Fibroblast of villous mesenchyme (primary cell): ENCODE data around the gene MEPE.

- CAGE, long polyA plus RNA: no peak
Observed at GRCh38 chr4:87516819-87517179, 12.4 kb downstream of the SPARCL1 start.

DNA sequence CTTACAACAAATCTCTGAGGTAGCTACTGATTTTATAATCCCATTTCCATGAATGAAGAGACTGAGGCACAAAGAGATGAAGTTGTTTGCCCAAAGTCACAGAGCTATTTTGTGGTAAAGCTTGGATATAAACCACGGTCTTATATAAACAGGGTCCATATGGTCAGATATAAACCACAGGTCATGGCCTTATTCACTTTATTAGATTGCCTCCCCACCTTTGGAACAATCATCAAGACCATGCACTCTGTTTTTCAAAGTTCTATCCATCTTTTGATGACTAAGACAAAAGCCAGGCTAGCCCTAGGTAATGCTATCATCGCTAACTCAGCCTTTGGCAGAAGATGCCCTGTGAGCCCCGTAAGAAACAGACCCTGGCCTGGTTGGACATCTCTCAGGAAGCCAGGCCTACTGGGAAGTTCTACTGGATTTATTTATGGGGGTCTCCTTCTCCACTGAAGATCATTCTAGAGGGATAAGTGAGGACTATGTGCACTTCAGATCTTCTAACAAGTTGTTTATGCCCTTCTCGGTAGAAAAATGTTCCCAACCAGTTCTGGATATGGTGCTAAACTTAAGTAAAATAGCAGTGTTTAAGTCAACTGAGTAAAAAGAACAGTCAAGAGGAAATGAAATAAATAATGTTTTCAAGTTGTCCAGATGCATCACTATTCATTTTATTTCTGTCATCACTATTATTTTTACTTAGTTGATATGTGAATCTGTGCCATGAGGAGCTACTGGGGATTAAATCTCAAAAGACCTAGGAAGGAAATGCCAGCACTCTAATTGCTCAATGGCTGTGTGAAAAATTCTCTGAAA lies 2.1 kb downstream of the SPARCL1 start:
- CAGE, long polyA plus RNA: no peak

DNA sequence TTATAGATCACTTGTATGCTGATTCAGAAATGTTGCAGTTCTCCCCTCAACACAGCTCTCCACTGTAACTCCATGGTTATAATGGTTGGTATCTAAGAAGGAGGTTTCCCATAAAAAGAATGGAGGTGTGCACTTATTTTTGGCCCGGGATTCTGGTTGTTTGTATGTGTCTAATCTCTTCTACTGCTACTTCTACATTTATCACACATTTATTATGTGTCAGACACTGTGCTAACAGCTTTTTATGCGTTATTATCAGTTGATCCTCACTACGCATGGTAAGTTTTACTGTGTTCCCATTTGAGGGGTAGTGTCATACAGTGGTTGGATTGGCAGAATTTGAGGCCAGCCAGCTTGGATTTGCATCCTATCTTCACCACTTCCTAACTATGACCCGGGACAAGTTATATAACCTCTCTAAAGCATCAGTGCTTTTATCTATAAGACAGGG lies 648 bp upstream of the SPARCL1 start:
- CAGE, long polyA plus RNA: no peak

DNA sequence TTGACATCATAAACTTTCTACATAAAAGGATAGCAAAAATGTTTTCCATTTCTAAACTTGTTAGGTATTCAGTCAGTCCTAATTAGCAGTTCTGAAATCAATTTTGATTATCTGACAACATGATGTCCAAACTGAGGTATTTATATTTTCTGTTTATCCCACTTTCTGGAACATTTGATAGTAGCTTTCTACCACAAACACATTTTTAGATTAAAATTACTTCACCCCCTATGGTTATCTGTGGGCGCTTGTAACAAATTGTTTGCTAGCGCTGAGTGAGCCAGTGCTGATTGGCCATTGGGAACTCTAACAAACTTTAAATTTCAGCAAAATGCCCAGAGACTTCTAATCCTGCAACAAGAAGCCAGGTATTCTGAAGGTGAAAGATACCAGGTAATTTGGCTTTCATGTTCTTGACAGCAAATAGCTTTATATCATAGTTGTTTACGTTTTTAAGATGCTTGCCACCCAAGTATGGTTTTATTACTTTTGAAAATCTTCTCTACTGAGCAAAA lies at the start of gene MEPE:
Gene MEPE, plus strand, starts transcription at position 348 of the 515 bp plus-strand sequence.
- CAGE, long polyA plus RNA: no peak

- CAGE, long polyA plus RNA: no peak
Observed at GRCh38 chr4:88007820-88008678, 614 bp downstream of the PKD2 start.

- CAGE, long polyA plus RNA: no peak
Observed at GRCh38 chr4:88195867-88196356, 37.5 kb upstream of the ABCG2 start.

- CAGE, long polyA plus RNA: no peak
Observed at GRCh38 chr4:88244759-88245700, 39.3 kb downstream of the PPM1K start.

- CAGE, long polyA plus RNA: no peak
Observed at GRCh38 chr4:88286967-88287345, 2.6 kb upstream of the PPM1K start.

DNA sequence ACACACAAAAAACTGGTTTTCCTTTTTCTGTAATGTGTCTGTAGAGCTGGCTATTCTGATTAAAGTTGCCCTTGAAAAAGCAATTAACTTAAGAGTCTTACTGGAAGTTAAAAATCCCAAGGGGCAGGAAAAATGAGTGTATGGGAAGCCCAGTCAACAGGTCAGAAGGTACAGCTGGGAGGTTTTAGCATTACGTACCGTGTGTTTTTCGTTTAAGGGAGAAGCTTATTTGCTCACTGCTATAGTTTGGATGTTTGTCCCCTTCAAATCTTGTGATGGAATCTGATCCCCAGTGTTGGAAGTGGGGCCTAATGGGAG lies 37.1 kb upstream of the HERC6 start:
- CAGE, long polyA plus RNA: no peak

- CAGE, long polyA plus RNA: no peak
Observed at GRCh38 chr4:88757719-88758191, 60.1 kb upstream of the NAP1L5 start.

GRCh38 chr4:88792297-88793037 lies 94.8 kb upstream of the NAP1L5 start:
- CAGE, long polyA plus RNA: no peak

- CAGE, long polyA plus RNA: no peak
Observed at GRCh38 chr4:89029378-89029770, 27.6 kb downstream of the FAM13A start.

- CAGE, long polyA plus RNA: no peak
Observed at GRCh38 chr4:89157496-89158197, 46.3 kb downstream of the TIGD2 start.

- CAGE, long polyA plus RNA: no peak
Observed at GRCh38 chr4:89253745-89254473, 53.7 kb downstream of the GPRIN3 start.

DNA sequence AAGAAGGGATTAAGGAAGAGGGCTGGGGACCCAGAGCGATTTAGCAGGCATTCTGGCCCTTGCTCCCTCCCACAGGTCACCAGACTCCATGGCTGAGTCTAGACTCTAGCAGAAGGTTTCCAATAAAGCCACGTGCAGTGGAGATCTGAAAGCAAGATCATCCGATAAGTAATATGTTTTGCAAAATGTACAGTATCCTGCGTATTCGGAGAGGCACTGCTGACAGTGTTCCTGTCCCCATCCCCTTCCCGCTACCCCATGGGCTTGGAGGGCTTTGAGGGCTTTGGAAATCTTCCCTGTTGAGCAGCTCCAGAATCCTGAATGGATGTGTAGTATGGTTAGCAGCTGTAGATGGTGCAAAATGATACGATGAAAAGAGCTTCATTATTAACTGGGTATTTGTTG lies 608 bp upstream of the GPRIN3 start:
- CAGE, long polyA plus RNA: no peak

DNA sequence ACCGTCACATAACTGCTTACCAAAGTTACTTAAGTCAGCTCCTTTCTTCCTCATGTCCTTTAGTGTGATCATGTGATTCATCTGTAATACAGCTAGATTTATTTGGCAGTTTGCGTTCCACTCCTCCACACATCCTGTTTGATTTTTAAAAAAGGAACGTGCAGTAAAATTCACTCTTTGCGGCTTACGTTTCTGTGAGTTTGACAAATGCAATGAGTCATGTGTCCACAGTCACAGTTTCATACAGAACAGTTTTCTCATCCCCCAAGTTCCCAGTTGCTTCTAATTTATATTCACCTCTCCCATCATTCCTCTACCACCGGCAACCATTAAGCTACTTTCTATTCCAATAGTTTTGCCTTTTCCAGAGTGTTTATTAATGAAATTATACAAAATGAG lies 162.5 kb upstream of the GPRIN3 start:
- CAGE, long polyA plus RNA: no peak

DNA sequence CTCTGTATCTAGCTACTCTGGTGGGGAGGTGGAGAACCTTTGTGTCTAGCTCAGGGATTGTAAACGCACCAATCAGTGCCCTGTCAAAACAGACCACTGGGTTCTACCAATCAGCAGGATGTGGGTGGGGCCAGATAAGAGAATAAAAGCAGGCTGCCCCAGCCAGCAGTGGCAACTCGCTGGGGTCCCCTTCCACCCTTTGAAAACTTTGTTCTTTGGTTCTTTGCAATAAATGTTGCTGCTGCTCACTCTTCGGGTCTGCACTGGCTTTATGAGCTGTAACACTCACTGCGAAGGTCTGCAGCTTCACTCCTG lies 183.1 kb upstream of the GPRIN3 start:
- CAGE, long polyA plus RNA: no peak

GRCh38 chr4:89550091-89550432 lies 242.5 kb upstream of the GPRIN3 start:
- CAGE, long polyA plus RNA: no peak

GRCh38 chr4:89753797-89754080 lies 83.2 kb downstream of the SNCA start:
- CAGE, long polyA plus RNA: no peak

GRCh38 chr4:89829432-89829889 lies 7.5 kb downstream of the SNCA start:
- CAGE, long polyA plus RNA: no peak